Bronchus fibroblast of lung (primary cell): ENCODE measurements around the genes LTF and PRSS50.

- RAMPAGE, long total RNA = no peak
Measured at GRCh38 chr3:45693255-45693862, 4.2 kb downstream of the SACM1L start.

- RAMPAGE, long total RNA = no peak
Measured at GRCh38 chr3:45920430-45920803, 22.8 kb upstream of the CXCR6 start.

DNA sequence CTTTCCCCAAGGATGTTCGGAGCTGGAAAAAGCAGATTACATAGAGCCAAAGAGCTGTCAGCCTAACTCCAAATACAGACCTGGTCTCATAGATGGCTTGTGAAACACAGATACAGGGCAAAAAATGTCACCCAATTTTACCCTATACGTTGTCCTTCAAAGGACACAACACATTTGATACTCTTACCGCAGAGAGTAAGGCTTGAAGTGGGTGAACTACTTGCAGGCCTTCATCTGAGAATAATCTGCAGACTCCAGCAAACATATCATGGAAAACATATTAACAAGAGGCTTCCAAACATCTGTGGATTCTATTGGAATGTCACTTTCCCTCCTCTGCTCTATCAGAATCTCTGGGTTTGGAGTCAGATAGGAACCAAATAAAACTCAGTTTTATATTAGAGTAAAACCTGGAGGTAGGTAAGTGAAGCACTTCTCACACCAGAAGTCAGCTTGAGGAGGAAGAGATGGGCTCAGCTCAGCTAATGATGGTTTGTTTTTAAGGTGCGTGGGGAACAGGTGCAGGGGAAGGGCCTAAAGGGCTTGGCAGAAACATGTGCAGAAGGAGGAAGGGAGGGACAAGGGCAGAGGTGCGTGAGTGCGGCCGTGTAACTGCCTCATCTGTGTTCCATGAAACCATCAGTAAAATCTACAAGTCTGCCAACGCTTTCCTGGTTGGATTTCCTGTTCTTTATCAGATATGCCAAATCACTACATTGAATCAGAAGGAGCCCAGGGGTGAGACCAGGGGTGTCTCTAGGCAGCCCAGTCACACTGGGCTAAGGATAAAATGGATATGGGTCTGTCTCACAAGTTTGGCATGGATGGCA, 20.1 kb downstream of the FYCO1 start:
- RAMPAGE, long total RNA = no peak

- RAMPAGE, long total RNA = no peak
Measured at GRCh38 chr3:46091091-46091504, 63.8 kb upstream of the XCR1 start.

- RAMPAGE, long total RNA = no peak
Measured at GRCh38 chr3:46095067-46096276, 68.2 kb upstream of the XCR1 start.

DNA sequence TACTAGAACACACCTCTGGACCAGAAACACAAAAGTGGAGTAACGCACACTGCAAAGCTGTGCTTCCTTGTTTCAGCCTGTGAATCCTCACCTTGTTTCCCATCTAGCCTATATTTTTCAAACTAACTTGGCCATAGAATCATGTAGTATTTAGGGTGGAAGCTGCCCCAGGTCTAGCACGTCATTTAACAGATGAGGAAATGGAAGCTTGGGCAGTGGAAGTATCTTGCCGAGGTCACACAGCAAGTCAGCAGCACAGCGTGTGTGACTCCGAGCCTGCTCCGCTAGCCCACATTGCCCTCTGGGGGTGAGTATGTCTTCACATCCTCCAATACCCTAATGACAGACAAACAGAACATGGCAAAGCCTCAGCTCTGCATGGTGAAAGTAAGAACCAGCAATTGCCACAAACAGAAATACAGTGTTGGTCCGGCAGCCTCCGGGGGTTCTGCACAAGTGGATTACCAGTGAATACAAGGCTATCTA, 2.2 kb upstream of the CCR5 start:
- RAMPAGE, long total RNA = no peak

DNA sequence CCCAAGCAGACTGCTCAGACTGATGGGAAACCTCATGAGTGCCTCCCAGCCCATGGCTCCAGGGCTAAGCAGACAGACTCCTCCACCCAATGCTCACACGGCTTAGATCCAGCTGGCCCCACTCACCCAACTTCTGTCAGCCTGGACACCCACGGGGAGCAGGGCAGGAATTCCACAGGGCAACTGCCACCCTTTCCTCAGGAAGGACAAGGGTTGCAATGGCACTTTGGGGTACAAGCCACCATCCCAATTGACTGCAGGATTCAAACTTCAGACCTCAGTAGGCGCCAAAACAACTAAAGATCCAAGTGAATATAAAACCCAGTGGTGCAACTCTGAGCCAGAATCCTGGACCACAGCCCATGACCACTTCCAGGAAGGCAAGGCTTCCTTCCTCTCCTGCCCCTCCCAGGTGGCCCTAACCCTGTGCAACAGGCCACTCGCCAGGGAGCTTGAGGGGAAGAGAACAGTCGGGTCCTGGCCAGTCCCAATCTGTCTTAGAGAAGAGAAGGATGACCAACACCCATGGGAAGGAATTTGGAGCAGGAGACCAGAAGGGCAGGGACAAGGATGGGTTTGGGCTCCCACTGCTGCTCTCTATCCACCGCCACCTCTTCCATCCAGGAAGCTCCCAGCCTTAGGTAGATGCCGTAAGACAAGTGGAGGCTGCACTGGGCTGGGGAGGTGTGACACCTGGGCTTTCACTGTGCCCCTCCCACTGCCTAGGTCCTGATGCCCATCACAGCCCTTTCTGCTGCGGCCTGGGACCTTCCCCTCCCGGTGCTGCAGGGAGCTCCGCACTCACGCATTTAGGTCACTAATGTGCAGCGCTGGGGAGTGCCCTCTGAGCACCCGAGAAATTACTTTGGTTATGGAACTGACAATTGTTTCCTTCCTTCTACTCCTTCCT, 1.1 kb downstream of the LTF start:
- RAMPAGE, long total RNA = no peak

DNA sequence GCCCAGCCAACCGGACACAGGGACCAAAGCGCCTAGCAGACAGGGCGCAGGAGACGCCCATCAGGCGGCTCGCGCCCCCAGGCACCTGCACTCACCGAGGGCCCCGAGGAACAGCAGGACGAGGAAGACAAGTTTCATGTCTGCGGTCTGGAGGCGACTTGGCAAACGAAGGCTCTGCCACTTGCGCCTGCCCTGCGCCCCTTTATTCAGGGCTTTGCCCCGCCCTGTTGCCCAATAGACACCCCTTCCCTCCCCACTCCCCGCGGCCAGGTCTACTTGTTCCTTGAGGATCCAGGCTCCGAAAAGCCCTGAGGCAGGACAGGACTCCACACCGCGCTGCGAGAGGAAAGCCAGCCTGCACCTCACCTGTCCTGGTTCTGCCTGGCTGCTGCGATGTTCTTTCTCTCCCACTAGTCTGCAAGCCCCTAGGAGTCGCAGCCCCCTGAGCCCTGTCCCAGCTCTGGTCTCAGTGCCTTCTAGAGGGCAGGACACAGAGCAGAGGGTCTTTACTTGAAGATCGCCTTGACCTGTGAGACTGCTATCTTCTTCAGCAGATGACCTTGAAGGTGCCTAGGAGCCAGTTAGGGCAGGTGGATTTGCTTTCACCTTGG, at the start of gene LTF:
Gene LTF (minus strand): TSS at position 176 of the 611 bp plus-strand sequence.
- RAMPAGE, long total RNA = no peak

GRCh38 chr3:46505784-46506317, 8.1 kb downstream of the RTP3 start:
- RAMPAGE, long total RNA = no peak

- RAMPAGE, long total RNA = no peak
Measured at GRCh38 chr3:46538762-46539529, 27.2 kb downstream of the LRRC2 start.

DNA sequence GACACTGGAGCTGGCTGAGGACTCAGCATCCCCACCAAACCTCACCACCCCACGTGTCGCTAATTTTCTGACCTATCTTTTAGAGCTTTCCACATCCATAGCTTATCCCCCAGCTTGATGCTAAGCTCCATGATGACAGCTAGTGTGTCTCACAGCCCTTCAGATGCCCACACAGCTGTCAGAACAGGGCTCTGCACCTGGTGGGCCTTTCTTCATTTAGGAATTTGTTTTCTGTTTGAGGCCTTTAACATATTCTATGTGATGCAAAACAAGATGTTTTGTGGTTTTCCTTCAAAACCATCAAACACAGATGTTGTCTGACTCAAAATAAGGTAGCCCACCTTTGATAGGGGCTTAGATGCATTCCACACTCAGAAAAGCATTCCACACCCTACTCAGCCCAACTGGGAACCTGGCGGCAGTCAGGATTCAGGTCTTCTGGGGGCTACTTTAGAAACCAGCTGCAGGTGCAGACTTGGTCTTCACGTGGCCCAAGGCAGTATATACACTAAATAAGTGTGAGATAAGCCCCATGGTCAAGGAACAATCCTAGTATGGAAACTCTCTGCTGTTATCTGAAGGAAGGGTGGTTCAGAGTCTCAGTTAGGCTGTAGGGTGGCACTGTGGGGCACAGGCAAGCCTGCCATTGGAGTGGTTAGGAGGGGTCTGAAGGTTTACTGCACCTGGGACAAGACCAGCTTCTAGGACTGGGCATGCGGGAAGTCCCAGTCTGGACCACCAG, 20.2 kb downstream of the LRRC2 start:
- RAMPAGE, long total RNA = no peak

GRCh38 chr3:46695131-46696018, 1.9 kb upstream of the ALS2CL start:
- RAMPAGE, long total RNA = no peak

GRCh38 chr3:46717550-46718107, at the start of gene PRSS50:
Gene PRSS50, minus strand, starts transcription at chr3:46717869.
- RAMPAGE, long total RNA = no peak

DNA sequence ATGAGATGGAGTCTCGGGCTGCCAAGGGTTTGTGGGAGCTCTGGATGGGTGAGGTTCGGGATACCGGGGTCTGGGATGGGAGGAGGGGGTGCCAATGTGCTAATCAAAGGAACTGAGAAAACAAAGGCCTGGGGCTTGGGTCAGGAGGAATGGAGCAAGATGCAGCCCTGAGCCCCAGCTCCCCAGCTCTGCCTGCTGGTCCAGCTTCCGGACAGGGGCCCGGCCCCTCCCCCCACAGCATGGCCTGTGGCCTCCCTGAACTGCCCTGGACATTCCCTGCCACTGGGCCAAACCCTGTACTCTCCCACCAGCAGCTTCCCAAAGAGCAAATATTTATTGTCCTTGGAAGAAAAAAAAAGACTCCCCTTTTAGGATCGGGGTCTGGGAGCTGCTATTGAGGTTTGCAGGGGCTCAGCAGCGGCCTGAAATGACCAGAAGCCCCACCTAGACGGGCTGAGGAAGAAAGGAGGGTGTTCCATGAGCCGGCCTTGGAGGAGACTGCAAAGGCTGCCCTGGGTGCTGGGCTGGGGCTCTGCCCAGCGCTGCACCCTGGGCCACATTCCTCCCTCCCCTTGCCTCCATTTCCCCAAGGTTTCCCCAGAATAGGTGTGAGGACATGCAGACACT, 5.8 kb upstream of the MYL3 start:
- RAMPAGE, long total RNA = no peak

DNA sequence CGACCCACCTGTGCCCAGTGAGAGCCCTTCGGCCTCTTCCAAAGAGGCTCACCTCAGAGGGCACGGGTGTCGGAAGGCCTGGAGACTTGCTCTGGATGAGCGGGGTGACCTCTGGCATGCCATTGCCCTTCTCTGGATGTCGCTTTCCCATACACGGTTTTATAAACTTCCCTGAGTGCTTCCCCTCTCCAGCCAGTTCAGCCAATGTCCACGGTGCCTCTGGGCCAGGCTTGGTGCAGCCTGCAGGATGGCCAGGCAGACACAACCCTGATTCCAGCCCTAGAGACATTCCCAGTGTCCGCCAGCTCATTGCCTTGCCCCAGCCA, 3.6 kb upstream of the PTH1R start:
- RAMPAGE, long total RNA = no peak

DNA sequence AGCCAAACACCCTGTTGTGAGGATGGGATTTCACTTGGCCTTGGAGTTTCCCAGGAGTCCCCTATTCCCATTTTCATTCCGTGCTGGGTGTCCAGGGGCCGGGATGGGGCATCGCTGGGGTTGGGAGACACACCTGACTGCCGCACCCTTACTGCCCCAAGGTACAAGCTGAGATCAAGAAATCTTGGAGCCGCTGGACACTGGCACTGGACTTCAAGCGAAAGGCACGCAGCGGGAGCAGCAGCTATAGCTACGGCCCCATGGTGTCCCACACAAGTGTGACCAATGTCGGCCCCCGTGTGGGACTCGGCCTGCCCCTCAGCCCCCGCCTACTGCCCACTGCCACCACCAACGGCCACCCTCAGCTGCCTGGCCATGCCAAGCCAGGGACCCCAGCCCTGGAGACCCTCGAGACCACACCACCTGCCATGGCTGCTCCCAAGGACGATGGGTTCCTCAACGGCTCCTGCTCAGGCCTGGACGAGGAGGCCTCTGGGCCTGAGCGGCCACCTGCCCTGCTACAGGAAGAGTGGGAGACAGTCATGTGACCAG, 25.7 kb downstream of the PTH1R start:
- RAMPAGE, long total RNA = no peak

- RAMPAGE, long total RNA = no peak
Measured at GRCh38 chr3:46909340-46909875, 31.9 kb downstream of the PTH1R start.

DNA sequence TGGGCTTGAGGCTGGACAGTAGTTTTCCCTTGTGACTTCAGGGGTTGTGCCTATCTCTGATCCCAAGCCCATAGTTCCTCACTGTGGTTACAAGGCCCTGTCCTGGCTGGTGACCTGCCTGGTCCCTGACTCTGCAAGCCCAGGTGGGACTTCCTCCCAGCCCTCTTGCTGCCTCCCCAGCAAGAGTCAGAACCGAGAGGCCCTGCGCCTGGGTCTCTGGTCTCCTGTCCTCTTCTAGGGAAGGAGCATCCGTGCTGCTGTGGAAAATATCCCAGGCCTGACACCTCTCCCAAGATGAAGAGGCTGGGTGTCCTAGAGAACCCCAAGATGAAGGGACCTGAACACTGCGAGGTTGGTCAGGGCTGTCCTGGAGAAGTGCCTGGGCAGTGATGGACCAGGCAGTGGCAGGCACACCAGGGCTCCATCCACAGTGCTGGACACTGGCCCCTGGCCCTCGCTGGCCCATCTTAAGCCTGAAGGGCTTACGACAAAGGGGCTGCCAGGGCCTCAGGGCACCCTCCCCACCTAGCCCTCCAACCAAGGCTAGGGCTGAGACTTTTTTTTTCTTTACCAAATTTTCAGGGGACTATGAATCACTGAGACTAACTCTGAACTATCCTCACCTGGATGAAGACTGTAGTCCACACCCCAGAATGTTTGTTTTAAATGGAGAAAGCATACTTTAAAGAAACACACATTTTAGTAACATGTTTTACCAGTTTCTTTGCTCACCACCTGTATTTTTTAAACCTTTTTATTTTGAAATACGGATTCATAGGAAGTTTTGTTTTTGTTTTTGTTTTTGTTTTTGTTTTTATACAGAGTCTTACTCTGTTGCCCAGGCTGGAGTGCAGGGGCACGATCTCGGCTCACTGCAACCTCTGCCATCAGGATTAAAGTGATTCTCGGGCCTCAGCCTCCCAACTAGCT, 32.9 kb downstream of the PTH1R start:
- RAMPAGE, long total RNA = no peak

GRCh38 chr3:46943085-46944329, 33.0 kb downstream of the CCDC12 start:
- RAMPAGE, long total RNA = no peak

DNA sequence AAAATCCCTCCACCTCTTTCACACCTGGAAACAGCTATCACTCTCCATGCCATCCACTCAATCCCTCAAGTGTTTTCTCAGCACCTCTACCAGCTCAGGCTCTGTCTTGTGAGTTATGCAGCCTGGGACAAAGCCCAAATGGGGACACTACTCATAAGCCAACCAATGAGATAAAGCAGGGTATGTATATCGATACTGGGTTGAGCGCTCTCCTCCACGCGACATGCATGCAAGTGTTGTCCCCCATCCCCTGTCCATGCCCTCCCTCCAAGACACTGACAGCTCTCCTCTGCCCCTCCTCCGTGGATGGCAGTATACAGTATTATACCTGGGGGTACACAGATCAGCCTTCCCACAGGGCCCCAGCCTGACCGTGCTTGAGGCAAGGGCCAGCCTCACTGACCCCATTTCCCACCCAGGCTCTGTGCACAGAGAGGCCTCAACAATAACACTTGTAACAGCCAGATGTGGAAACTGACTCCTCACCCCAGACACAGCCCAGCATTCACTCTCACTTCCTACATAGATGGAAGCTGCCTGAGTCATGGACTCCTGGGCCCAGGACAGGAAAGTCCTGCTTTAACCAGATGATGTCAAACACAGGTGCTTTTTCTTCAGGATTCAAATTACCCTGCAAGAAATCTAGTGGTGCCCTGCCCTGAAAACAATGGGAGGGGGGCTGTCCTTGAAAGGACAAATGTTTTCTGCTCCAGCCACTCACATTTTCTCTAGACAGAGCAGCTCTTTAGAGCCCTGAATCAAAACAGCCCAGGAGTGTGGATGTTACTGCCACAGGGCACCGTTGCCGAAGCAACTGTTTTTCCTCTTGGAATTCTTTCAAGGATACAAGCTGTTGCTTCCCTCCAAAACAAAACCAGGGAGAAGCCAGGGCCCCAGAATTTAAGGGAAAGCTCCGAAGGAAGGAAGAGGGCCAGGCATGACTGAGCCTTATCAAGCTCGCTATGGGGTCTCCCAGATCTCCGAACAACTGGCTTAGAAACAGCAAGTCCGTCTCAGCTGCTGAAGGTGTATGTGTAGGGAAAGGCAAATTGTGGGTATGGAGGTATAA, 16.4 kb downstream of the CCDC12 start:
- RAMPAGE, long total RNA = no peak